Colic lymph node (tissue), 1 donor: ENCODE measurements around the genes LY6G6D, ZBTB12, C2 and STK19.

- PRO-cap = bidirectional peak, plus-strand start at chr6:31665097, minus-strand start at chr6:31664994; bidirectional peak, plus-strand start at chr6:31665460, minus-strand start at chr6:31665403; bidirectional peak, plus-strand start at chr6:31665584, minus-strand start at chr6:31665476; bidirectional peak, plus-strand start at chr6:31665639, minus-strand start at chr6:31665638; bidirectional peak, plus-strand start at chr6:31666106, minus-strand start at chr6:31665858
Measured at GRCh38 chr6:31665044-31665993, 522 bp upstream of the GPANK1 start.

DNA sequence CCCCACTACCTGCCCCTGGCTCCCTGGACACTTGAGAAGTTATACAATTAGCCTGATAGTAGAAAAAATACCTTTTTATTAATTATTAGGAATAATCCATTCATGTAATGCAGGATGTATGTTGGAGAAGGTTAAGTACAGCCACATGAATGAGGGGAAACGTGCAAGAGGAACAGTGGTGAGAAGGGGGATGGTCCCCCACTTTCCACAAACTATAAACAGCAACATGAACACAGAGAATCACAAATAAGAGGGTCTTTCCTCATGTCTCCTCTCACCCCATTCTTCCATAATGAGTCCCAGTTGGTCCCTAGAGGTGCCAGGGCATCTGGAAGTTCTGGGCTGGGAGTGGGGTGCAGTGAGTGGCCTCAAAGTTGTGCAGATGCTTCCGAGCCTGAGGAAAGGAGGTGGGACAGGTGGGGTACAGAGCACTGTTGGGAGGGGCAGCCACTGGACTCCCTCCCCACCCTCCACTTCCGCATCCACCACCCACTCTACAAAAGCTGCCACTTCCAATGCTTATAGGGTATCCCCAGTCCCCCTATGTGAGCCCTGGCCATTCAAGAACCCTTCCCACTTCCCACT lies 6.1 kb upstream of the LY6G5C start:
- PRO-cap = no peak

- PRO-cap = no peak
Measured at GRCh38 chr6:31714952-31715815, at the start of gene LY6G6D. TSS of gene LY6G6D (plus strand) at chr6:31715348.

- PRO-cap = no peak
Measured at GRCh38 chr6:31726469-31727117, 2.5 kb downstream of the DDAH2 start.

GRCh38 chr6:31738322-31739098 lies 1.3 kb upstream of the MSH5 start:
- PRO-cap = no peak

DNA sequence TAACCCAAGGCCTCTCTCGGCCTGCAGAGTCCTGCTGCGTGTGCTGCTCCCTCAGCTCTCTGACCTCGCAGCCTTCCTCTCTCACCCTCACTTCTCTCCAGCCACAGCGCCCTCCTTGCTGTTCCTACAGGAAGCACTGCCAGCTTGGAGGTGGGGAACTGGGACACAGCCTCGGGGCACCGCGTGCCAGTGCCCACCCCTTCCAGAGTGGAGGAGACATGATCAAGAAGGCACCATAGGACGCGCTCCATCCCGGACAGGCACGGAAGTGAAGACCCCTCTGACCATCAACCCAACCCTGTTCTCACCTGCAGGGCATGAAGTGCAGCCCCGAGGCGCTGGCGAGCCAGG lies 1.5 kb downstream of the VWA7 start:
- PRO-cap = no peak

DNA sequence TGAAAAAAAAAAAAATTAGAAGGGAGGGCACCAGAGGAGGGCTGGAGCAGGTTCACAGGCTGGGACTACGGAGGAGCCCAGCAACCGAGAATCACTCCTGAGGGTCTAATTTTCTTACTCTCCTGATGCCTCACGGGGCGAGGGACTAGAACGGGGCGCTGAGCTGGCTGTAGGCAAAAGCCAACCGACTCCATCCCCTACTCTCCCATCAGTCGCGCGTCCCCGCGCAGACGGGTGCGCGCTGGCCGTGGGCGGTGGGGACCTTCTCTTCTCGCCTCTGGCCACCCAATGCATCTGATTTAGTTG lies 6.0 kb upstream of the HSPA1B start:
- PRO-cap = bidirectional peak, plus-strand start outside the sequence, minus-strand start at position 232 of the sequence

GRCh38 chr6:31838965-31840274 lies 11.9 kb downstream of the HSPA1B start:
- PRO-cap = no peak

DNA sequence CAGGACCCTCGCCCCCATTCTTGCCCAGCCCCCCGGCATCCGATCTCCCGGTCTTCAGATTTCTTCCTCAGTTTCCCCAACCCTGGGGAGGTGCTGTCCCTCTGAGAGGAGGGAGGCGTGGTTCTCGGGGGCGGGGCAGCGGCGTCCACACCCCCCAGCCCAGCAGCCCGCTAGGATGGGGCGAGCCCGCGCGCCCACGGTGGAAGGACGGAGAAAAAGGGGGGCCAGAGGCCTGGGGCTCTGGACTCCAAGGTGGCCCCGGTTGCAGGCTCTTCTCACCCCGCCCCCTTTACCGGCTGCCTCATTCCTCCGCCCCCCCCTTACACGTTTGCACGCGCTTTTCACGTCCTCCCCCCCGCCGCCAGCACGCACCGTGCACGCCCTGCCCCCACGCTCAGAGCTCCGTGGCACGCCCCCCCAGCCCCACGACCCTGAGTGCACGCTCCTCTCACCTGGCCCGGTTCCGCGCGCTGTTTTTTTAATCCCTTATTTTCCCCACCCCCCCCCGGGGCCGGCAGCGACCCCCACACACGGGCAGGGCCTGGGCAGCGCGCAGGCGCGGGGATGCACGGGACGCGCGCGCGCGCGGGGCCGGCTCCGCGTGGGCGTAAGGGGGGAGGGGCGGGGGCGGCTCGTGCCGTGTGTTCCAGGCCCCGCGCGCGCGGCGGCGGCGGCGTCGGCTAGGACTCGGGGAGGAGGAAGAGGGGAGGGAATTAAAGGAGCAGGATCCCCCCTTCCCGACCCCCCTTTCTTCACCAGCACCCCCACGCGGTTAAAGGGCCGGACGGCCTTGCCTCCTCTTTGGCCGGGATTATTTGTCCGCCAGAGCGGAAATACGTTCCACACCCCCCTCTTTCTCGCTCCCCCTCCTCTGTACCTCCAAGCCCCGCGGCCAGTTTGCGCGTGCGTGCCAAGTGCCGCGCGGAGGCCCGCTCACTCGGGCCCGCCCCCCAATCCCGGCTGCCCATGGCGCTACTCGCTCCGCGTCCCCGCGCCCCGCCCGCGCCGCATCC lies at the start of gene ZBTB12:
ZBTB12 (minus strand) TSS at position 702 of the 1,013 bp plus-strand sequence.
- PRO-cap = unidirectional peak, plus-strand start at position 410 of the sequence; bidirectional peak, plus-strand start outside the sequence, minus-strand start at position 873 of the sequence

DNA sequence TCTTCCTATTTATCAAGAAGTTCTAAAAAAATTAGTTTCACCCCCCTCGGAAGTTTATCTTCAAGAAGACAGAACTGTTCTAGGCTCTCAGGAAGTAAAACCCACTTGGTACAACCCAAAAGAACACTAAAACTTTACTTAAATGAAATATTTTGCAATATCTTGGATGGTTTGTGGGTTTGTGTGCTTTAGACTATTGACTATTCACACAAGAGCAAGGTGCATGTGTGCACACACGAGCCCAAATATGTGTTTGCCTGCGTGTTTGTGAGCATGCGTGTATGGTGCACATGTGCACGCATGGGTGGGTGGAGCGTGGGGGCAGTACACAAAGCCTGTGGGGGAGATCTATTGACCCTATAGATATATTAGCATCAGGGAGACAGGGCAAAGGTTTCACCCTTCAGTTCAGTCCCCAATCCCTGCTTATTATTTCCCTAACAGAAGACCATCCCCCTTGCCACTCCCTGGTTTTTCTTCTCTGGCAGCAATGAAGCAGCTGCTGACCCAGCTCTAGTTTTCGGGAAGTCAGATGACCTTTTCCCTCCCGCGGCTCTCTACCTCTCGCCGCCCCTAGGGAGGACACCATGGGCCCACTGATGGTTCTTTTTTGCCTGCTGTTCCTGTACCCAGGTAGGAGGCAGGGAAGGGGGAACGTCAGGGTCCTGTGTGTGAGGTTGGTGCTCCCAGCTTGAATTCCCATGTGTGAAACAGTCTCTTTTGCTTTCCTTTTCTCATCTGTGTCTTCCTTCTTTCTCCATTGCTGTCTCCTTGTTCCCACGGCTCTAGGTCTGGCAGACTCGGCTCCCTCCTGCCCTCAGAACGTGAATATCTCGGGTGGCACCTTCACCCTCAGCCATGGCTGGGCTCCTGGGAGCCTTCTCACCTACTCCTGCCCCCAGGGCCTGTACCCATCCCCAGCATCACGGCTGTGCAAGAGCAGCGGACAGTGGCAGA lies at the start of gene C2:
C2 (plus strand) TSS at position 552 of the 957 bp plus-strand sequence.
- PRO-cap = no peak

- PRO-cap = bidirectional peak, plus-strand start at chr6:31972587, minus-strand start at chr6:31972138
Measured at GRCh38 chr6:31971820-31972681, at the start of gene STK19. TSS of gene STK19 (plus strand) at chr6:31972363.

DNA sequence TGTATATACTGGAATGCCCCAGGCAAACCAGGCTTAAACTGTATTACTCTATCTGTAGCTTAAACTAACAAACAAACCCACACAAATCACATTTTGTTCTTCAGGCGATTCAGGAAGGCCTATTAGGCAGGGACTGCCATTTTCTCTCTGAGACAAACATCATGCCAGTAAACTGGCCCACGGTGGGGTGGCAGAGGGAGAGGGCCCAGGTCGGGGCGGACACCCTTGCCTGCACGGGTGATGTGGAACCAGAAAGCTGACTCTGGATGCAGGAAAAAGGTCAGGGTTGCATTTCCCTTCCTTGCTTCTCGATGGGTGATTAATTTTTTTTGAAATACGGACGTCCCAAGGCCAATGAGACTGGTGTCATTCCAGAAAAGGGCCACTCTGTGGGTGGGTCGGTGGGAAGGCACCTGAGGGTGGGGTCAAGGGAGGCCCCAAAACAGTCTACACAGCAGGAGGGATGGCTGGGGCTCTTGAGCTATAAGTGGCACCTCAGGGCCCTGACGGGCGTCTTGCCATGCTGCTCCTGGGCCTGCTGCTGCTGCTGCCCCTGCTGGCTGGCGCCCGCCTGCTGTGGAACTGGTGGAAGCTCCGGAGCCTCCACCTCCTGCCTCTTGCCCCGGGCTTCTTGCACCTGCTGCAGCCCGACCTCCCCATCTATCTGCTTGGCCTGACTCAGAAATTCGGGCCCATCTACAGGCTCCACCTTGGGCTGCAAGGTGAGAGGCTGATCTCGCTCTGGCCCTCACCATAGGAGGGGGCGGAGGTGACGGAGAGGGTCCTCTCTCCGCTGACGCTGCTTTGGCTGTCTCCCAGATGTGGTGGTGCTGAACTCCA lies 9.2 kb upstream of the C4B start:
- PRO-cap = no peak

DNA sequence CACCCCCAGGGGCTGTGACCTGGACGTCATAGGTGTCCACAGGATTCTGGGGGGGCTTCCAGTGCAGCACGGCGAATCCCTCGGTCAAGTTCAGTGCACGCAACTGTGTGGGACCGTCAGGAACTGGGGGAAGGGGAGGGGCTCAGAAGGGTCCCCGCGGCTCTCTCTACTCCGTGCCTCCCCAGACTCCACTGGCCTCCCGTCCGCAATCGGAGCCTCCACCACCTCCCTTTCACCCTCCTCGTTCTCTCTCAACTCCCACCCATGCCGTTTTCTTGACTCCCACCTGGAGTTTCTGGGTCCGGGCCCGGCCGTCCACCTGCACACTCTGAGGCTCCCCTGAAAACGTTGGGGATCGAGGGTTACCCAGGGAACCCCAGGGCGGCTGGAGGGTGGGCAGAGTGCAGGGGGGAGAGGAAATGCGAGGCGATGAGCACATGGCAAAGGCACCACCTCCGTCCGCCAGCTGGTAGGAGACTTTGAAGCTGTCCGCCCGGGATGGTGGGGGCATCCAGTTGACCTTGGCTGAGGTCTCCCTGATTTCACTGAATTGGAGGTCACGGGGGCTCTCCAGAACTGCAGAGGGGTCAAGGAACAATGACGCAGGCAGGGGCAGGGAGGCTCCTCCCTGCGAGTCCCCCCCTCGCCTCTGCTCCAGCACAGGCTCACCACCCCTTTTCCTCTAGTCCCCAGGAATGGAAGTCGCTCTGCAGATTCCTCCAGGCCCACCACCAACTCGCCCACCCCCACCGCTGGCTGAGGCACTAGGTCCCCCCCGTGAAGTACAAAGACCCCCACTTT lies 3.7 kb upstream of the C4B start:
- PRO-cap = no peak

- PRO-cap = no peak
Measured at GRCh38 chr6:32037099-32037640, 1.0 kb upstream of the CYP21A2 start.

DNA sequence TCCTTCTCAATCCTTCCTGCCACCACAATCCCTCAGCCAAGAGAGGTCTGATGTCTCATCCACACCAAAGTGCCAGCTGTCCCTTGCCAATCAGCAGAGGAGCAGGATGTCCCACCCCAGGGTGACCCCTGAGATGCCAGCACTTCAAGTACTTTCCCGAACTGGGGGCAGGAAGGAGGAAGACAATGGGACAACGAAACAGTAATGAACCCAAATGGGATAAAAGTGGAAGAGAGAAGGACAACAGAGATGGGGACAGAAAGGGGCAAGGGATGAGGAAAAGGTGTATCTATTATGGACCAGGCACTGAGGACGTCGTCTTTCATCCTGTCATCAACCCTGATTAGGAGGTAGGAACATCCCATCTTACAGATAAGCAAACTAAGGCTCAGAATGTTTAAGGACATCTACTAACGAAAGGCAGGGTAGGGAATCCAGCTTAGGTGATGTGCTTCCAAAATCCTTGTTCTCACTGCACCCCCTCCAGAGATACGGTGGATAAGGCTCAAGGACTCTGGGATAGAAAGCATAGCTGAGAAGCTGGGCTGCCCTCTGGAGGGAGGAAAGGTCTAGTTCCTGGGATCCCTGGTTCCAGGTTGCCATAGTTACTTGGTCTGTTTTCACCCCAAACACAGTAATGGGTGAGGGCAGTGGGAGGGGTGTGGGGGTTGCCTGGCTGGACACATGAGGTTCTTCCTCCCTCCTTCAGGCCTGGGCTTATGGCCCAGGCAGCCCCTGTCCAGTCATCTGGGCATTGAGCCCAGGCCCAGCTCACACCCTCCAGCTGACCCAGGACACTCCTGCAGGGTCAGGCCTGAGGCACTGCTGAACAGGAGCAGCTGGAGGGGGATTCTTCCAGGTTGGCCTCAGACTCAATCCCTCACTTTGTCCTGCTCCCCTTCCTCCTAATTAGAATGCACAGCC lies 4.6 kb upstream of the TNXB start:
- PRO-cap = no peak

DNA sequence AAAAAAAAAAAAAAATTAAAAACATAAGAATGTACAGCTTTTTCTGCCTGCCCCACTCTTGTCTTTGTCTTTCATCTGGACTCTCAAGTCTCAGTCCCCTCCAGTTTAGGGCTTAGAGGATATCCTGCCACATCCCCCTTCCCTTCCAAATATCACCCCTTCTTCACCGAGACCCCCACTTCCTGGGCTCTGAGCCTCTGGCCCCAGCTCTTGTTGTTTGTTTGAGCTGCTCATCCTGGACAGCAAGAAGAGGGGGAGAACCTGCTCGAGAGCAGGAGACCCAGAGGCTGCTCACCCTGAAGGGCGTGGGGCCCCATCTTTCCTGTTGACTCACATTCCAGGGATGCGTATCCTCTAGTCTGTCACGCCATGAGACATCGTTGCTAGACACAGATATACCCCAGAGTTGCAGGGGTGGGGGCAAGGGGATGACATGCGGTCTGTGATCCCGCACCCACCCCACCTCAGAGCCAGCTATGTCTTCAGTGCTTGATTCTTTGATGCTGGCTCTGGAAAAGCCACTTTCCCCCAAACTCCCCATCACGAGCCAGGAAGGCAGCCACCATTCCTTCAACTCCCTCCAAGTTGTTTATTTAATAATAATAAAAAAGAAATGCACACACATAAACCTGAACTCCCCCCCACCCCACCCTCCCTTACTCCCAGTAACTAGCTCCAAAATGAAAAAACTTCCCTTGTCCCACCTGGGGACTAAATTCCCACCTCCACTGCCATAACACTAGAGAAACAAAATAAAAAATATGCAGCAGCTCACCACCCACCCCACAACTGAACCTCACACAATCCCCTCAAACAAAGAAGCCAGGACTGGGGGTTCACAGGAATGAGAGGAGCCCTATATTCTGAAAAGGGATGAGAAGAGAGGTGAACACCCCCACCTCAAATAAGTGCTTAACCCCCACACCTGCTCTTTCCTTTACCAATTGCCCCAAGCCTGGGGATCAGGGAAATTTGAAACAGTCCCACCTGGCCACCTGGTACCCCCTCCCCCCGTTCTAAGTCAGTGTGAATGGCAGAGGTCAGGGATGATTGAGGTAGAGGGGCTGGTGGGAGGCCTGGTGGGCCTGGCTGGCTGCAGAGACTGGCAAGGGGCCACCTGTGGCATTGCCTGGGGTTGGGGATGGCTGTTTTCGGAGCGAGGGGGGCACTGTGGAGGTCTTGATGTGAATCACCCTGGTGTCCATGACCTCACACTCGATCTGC lies 6.0 kb upstream of the TNXB start:
- PRO-cap = no peak

DNA sequence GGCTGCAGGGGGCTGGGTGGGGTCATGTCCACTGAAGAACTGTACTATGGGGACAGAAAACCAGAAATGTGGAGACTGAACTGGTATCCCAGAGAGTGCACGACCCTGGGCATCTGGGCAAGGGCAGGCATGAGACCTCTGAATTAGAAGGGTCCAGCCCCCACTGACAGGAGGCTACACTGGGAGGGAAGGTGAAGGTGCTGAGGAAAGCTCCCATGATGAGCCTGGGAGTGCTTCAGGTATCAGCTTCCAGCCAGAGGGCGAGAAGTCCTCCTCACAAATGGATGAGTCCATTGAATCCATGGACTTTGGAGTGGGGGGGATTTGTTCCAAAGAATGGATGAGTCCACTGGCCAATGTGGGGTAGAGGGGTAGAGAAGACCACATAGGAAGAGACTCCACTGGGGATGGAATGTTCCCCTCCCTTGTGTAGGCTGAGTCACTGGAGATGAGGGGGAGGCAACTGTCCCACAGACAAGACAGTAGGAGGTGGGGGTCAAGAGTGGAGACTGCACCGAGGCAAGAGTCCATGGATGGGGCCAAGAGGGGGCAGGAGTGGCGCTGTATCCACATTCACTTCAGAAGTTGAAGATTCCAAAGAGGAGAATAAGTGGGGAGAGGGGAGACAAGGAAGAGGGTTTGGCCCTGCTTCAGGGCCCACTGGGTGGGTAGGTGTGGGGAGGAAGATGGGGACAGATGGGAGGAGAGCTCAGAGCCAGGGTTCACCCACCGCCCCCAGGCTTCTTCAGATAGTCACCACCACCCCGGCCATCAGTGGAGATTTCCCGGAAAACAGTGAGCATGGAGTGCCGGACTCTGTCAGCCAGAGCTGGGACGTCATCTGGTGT lies 4.4 kb downstream of the EGFL8 start:
- PRO-cap = no peak

- PRO-cap = no peak
Measured at GRCh38 chr6:32183307-32183886, 656 bp downstream of the AGER start.

GRCh38 chr6:32189503-32190118 lies 391 bp downstream of the PBX2 start:
- PRO-cap = no peak

DNA sequence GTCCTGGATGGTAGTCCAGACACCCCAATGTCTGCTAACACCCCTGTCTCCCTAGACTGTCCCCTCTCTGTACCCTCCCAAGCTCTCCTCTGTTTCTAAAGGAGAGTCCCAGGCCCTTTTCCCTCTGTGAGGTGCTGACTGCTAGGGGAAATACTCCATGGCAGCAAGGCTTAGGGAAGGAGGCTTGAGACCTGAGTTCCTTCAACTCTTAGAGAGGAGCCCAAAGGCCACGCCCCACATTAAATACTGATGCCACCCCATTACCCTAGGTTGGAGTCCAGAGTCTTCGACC lies 9.1 kb upstream of the GPSM3 start:
- PRO-cap = unidirectional peak, minus-strand start at position 90 of the sequence